Thoracic aorta (tissue), 1 donor: ENCODE data around the gene TBATA.

GRCh38 chr10:70132065-70132504 is 540 bp downstream of the AIFM2 start:
- RAMPAGE, long total RNA = no peak

DNA sequence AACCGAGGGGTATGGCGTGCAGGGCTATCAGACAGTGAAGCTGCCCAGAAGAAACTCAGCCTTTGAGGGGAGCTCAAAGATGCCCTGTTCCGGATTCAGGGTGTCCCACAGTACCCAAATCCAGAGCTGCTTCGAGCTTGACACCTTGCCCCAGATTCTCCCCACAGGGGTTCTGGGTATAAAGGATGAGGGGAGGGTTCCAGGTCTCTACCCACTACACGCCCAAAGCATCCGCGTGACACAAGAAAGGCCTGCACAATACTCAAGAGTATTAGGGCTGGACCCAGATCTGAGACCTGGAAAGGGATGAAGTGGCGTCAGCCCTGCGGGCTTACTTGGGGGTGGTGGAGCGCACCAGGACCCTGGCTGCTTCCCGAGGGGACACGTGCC is 1.4 kb downstream of the TYSND1 start:
- RAMPAGE, long total RNA = no peak

GRCh38 chr10:70217355-70217993 is 15.8 kb downstream of the PPA1 start:
- RAMPAGE, long total RNA = no peak

GRCh38 chr10:70232963-70233253 is 321 bp downstream of the PPA1 start:
- RAMPAGE, long total RNA = no peak

- RAMPAGE, long total RNA = no peak
Measured at GRCh38 chr10:70267296-70268035, 16.3 kb downstream of the NPFFR1 start.

DNA sequence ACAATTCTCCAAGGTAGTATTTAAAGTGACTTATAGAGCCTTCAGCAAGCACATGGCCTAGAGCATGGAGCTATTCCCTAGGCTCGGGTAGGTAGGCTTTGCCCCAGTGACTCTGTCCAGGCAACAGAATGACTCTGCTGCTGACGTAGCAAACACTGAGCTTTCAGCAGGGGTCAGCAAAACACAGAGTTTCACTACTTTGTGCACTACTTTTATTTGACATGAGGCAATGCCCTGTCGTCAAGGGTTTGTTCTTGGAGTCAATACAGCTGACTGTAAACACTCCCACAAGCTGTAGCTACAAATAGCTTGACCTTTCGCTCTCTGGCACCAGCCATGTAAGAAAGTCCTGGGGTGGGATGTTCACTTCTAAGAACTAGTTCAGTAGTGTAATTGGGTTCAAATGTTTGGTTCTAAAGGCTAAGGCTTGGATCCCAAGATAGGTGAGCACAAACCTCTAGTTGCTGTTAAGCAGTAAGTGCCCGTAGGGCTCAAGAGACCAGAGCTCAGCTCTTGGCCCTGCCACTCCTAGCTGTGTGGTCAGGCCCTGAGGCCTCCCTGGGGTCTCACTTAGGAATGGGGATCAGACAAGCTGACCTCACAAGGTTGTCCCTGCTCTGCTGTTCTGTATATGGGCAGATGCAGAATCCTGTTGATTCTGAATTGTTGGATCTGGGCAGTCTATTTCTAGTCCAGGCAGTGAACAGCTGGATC is 10.8 kb downstream of the NODAL start:
- RAMPAGE, long total RNA = no peak

DNA sequence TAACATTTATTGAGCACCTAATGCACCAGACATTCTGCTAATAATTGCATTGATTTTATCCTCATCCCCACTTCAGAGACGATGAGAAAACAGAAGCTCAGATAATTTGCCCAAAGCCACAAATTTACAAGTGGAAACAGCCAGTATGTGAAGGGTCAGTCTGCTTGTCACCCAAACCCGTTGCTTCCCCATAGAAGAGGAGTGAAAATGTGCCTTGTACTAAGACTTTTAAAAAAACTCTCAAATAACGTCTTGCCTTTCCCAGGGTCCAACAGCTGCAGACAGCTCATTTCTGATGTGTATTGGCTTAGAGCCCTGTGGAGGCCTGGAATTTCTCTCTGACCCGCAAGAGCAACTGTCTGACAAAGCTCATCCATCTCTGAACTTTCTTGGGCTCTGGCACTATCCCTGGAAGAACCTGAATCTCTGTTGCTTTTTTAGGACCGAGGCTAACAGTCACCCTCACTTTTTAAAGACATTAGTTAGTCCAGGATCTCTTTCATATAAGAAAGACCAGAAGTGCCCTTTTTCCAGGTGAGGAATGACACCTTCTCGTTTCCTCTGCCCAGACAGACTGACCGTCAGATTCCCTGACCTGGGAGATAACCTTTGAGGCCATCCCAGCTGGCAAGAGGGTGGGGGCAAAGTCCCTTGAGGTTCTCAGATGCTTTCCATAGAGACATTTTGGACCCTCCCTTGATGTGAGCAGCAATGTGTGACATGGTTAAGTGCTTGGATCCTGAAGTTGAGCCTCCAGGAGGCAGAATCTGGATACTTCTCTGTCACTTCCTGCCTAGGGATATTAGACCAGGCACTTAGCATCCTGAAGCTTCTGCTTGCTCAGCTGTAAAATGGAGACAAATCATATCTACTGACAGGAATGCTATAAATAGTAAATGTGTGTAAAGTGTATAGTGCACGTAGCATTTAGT is 4.4 kb upstream of the NODAL start:
- RAMPAGE, long total RNA = no peak

GRCh38 chr10:70482116-70482618 is 3.6 kb downstream of the PALD1 start:
- RAMPAGE, long total RNA = no peak

DNA sequence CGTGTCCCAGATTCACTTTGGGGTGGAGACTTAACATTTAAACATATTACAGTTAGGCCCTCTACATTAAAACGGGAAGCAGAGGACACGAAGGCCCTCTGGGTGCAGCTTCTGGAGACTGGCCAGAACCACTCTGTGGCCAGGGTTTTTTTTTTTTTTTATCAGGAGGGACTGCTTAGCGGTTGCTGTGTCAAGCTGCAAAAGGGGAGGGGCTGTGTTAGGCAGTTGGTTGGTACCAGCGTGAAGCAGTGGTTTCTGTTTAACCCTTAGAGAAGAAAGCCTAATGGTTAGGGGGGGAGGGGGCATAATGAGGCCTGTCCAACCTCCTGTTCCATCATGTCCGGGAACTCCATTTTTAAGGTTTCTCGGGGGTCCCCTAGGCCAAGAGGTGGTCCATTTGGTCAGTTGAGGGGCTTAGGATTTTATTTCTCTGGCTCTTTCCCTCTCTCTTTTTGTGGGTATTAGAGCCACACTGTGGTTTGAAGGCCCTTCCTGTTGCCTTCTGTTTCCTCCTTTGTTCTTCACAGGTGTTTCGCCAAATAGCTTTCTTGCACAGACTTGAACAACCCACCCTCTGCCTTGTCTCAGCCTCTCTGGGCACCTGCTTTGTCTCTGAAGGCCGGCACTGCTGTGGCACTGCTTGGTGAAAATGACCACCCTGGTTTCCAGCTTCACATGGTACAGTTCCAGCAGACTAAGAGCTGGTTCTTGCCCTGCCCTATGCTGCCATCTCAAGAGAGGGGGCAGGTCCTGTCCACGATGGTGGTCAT is 26.4 kb downstream of the PRF1 start:
- RAMPAGE, long total RNA = no peak

GRCh38 chr10:70600714-70601232 is 1.8 kb downstream of the PRF1 start:
- RAMPAGE, long total RNA = no peak

DNA sequence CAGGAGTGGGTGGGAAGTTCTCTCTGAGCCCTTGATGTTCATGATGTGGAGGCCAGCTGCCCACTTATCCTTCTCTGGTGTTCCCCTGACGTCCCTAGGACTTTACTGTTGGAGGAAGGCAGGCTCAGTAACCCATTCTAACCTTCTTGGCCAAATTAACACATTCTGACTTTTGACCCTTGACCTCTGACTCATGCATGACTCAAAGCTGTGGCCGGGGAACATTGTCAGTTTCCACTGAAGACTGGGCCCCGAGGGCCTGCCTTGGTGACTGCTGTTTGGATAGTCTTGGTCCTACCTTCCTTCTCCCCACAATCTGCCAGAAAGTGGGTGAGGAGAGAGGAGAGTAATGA is 43.5 kb downstream of the ADAMTS14 start:
- RAMPAGE, long total RNA = no peak

DNA sequence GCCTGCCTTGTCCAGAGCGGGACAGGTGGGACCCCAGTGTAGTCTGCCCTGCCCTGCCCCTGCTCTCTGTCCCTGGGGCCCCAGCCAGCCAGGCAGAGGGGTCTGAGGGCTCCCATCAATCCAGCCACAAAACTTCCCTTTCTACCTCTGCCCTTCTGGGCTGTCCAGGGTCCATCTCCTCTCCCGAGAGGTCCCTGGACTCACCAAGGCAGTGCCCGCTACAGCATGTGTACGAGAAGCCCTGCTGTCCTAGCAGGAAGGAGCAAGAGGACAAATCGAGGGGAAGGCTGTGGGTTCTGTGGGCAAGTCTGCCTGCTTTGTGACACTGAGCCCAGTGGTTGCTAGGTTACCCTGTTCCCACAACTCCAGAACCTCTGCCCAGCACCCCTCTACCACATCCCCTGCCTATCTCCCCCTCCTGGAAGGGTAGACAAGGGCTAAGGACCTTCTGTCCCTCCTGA is at the start of gene TBATA:
Gene TBATA, minus strand, starts transcription at position 297 of the 461 bp plus-strand sequence.
- RAMPAGE, long total RNA = no peak

DNA sequence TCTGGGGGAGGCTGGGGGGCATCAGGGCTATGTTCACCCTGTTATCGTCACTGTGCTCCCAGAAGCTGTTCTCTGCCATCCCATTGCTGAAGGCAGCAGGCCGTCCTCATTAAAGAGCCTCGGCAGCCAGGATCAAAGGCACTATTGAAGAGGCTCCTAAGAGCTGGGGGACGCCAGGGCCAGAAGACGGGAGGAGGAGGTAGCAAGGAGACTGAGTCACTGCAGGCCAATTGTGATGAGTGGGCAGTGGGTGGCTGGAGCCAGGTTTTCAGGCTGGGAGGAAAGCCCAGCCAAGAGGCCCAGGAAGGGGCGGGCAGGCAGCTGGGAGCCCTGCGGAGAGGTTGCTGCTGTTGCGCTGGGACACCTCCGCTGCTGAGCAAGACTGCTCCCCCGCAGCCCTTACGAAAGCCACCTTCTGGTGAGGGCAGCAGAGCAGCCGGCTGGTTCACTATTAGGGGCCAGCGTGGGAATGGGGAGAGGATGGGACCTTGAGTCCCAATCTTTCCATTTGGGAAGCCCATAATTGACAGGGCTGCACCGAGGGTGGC is 48.3 kb downstream of the UNC5B start:
- RAMPAGE, long total RNA = no peak

- RAMPAGE, long total RNA = no peak
Measured at GRCh38 chr10:71291272-71292183, 27.5 kb upstream of the SLC29A3 start.

DNA sequence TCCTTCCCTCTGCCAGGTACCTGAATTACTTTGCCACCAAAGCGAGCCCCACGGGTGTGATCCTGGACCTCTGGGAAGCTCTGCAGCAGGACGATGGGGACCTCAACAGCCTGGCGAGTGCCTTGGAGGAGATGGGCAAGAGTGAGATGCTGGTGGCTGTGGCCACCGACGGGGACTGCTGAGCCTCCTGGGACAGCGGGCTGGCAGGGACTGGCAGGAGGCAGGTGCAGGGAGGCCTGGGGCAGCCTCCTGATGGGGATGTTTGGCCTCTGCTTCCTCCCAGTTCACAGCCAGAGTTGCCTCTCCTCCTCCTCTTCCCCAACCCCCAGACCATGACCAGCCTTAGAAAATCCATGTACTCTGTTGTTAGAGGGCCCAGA is 20.0 kb upstream of the SLC29A3 start:
- RAMPAGE, long total RNA = start-site peak on the plus strand centred at position 123 of the sequence, 54 bp wide, 19 reads

GRCh38 chr10:71302961-71303542 is 16.0 kb upstream of the SLC29A3 start:
- RAMPAGE, long total RNA = no peak

- RAMPAGE, long total RNA = no peak
Measured at GRCh38 chr10:71397070-71397315, 273 bp downstream of the CDH23 start.

GRCh38 chr10:71462333-71462782 is 65.6 kb downstream of the CDH23 start:
- RAMPAGE, long total RNA = no peak

- RAMPAGE, long total RNA = no peak
Measured at GRCh38 chr10:71623347-71624023, 96.1 kb downstream of the C10orf105 start.

DNA sequence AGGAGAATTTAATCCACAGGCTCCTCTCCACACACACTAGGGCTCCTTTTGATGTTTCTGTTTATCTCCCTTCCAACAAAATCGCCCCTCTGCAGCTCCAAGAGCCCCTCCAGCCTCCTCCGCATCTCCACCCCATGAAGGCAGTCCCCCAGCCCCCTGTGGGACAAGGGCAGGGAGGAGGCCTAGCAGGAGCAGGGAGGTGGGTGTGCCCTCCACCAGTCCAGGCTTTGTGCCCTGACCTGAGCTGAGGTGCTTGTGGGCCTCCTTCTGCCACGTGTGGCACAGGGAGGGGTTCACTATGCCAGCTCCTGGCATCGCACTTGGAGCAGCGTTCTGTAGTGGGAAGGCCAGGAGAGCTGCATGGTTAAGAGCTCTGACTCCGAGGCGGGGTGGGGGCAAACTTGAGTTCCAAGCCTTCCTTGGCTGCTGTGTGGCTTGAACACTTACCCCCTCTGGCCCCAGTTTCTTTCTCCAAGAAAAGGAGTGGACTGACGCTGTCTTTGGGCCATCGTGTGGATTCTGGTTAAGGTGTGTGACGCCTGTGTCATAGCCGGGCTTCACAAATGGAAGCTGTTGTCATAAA is 80.3 kb downstream of the C10orf105 start:
- RAMPAGE, long total RNA = no peak